Neural progenitor cell (in vitro differentiated cells): Measurements from ENCODE around the gene TBC1D7.

DNA sequence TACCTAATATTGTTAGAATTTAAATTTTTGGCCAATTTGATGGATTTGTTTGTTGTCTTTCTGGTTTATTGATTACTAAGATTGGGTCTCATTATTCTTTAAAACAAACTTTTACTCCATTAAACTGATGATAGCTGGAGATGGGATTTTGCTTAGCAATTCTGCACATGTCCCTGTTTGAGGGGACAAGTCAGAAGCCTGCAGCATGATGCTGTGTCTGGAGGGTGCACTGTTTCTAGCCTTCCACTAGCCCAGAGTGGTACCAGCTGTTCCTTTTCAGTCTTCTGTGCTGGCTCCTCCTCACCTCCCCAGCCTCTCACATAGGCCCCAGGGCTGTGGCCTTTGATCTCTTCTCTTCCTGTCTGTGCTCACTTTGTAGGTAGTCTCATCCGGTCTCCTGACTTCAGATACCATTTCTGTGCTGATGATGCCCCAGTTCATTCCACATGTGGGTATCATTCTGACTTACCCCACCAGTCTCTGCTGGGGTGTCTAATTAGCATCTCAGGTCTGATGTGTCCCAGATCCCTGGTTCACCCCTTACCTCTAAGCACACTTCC is 126.2 kb downstream of the HIVEP1 start:
- RAMPAGE, long total RNA = no peak

- RAMPAGE, long total RNA = no peak
Measured at GRCh38 chr6:12310925-12311585, 20.9 kb downstream of the EDN1 start.

DNA sequence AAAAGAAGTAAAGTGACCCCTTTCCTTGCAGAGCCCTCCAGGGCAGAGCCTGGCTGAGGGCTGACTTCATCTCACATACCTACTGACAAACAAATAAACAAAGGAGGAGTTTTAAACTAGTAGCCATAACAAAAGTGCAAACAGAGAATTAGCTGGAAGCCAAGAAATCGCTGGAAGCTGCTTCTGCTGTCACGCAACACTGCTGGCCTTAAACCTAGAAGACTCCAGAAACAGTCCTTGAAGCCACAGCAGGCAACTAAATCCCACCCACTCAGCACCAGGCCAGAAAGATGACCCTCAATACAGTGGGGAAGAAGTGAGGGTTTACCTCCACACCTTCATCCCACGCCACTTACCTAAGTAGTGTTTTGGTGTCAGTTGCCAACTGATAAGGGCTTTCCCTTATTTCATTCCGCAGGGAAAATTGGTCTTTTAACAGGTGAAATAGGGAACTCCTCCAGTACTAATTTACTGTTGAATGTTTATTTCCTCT is 46.1 kb downstream of the EDN1 start:
- RAMPAGE, long total RNA = no peak

GRCh38 chr6:12364200-12364628 is 74.1 kb downstream of the EDN1 start:
- RAMPAGE, long total RNA = no peak

GRCh38 chr6:12422724-12423249 is 132.6 kb downstream of the EDN1 start:
- RAMPAGE, long total RNA = no peak

DNA sequence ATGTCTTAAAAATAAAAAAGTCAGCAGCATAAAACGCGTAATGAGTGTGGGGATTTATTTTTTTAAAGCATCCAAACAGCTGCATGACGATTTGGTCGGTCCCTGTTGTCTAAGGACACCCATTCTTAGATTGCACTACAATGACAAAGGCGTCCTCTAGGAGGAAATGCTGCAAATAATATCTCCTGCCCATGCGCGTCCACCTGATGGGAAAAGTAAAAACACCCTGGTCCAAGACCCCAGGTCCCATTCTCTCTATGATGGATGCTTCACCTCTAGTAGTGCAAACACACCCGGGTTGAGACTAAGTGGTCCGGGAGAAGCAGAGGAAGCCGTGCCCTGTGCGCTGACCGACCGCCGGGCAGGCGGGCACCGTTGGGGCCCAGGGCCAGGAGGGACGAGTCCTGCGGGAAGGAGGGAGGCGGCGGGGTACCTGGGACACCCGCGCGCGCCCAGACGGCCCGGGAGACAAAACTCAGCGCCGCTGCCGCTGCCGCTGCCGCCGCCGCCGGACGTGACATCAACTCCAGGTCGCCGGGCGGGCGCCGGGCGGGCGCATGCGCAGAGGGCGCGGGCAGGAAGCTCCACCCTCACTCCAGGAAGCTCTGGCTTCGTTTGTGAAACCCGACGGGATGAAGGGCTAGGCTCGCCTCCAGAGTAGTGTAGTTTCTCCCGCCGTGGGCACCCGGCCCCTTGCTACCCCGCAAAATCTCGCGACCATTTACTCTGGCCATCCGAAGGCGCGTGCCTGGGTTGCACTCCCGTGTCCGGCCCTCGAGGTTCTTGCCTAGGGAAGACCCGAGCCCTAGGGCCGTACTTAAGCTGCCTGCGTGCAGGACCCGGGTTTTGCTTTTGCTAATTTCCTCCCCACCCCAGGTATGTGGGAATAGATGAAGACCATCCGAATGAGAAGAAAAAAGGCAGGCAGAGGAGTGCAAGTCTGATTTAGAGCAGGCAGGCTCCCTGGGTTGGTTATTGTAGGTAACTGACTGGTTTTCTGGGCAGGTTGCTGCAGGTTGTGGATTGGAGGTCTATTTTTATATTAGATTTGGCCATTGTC is at the start of gene TBC1D7:
TBC1D7 (minus strand) TSS at position 515 of the 1,060 bp plus-strand sequence.
- RAMPAGE, long total RNA = no peak

DNA sequence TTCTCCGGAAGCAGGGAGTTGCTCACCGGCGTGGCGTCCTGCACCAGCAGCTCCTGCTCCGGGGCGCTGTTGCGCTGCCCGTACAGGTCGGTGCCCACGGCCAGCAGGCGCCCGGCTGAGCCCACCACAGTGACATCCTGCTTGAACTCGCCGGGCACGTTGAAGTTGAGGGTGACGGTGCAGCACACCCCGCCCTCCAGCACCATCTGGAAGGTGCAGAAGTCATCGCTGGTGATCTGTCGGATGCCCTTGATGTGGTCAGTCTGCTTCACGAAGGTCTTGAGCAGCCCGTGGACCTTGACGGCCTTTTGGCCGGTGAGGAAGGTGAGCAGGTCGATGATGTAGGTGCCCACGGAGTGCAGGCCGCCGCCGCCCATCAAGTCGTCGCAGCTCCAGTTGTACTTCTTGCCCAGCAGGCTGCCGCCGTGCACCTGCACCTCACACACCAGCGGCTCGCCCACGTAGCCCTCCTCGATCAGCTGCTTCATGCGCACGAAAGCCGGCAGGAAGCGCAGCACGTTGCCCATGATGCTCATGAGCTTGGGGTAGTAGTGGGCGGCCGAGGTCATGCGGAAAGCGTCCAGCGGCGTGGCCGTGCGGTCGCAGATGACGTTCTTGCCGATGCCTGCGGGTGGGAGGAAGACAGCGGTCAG is 36.8 kb upstream of the TBC1D7 start:
- RAMPAGE, long total RNA = no peak

- RAMPAGE, long total RNA = no peak
Measured at GRCh38 chr6:13425512-13425855, 61.9 kb downstream of the GFOD1 start.

DNA sequence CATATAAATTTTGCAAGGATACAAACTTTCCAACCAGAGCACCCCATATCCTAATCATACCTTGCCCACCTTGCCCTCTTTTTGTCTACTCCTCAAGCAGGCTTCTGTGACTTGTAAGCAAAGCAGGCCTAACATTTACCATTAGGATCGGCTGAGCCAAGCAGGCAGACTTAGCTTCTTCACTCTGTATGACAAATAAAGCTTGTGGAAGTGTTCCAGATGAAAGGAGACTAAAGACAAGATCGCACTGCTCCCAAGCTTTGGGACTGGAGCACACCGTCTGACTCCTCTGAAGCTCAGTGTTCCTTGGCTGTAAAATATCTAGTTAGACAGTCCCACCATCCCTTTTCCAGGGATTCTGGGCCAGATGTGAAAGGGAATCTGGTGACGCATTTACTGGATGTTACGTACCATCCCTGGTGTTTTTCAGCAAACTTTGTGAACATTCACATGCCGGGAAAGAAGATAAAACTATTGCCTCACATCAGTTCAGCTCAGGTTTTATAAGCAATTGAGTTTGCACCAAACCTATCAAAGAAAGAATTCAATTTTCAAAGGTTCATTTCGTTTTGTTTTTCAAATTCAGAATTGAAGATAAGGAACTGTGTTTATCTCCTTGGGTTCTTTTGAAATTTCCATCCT is 34.7 kb downstream of the GFOD1 start:
- RAMPAGE, long total RNA = no peak

DNA sequence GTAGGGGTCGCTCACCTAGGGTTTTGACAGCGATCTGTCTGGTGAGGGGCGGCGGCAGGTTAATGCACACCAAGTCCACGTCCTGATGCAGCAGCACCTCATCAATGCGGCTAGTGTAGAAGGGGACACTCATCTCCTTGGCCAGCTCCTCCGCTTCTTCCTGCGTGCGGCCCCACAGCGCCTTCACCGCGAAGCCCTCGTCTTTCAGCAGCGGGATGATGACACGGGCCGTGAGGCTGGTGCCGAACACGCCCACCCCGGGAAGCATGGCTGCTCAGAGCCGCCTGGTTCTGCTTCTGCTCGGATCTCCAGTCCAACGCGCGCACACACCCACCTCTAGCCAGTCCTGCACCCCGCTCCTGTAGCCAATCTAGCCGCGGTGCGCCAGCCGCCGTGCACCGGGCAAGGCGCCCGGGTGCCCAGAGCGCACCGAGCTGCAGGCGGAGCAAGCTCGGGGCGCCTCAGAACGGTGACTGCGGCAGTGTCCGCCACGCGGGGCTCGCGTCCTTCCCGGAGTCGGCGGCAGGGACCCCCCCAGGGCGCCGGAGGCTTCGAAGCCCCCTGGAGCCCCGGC is 690 bp downstream of the GFOD1 start:
- RAMPAGE, long total RNA = no peak

GRCh38 chr6:13527684-13527984 is 40.2 kb upstream of the GFOD1 start:
- RAMPAGE, long total RNA = no peak

DNA sequence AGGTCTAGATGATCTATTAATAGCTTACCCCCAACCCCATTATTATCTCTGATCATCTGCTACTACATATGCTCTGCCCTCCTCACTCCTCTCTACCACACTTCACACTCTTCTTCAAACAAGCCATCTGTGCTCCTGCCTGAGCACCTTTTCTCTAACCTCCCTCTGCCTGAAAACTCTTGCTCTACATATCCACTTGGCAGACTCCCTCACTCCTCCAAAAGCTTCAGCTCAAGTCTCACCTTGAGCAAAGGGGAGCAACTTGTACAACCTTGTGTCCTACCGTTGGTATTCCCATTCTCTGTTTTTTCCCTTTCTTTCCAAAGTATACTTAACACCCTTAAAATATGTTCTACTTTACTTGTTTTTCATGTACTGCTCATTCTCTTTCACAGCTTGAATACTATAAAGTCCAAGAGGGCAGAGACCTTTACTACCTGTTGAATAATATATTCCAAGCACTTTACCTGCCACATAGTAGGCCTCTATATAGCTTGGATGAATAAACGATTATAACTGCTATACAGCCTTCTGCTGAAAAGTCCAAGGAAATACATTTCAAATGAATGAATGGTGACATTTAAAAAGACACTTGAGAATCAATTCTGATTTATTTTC is 36.8 kb downstream of the NOL7 start:
- RAMPAGE, long total RNA = no peak

DNA sequence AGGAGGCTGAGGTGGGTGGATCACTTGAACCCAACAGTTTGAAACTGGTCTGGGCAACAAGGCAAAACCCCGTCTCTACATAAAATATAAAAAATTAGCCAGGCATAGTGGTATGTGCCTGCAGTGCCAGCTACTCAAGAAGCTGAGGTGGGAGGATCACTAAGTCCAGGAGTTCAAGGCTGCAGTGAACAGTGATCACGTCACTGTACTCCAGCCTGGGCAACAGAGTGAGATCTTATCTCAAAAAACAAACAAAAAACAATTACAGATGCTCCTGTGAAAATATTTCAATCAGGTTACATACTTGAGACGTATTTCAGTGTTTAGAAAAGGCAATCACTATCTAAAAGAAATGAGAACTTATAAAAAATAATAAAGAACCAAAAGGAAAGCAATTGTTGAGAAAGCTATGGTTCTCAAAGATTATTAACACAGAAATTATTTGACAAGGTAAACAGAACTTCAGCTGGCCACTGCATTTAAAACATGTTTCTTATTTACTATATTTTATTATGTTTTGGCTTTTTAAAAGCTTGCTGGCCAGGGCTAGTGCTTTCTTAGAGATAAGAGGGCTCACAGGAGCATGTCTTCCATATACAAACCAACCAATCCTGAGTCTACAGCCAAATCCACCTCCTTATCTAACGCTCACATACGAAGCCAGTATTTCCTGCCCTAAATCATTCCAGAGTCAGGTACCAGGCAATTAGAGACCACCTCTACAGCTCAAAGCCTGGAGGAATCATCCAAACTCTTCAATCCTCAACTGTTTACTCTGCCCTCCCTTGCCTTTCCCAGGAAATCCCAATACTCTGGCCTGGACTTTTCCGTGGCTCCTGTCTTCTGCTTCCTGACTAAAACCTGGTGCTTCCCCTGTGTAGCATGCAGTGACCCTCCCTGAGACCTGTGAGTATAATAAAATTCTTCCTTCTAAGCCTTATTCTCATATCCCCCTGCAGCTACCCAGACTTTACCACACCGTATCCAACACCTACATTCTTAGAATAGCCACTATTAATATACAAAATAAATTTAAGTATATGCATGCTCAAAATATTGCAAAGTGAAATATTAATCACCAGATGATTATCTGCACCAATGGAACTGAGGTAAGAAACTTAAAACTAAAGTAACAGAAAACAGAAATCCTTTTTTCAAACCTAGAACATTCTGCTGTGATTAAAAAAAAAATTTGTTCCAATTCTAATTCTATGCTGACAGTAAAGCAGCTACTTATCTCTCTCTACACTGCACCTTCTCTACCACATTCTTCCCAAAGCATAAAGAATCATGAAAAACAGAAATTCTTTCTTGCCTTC is 33.3 kb downstream of the RANBP9 start:
- RAMPAGE, long total RNA = no peak

DNA sequence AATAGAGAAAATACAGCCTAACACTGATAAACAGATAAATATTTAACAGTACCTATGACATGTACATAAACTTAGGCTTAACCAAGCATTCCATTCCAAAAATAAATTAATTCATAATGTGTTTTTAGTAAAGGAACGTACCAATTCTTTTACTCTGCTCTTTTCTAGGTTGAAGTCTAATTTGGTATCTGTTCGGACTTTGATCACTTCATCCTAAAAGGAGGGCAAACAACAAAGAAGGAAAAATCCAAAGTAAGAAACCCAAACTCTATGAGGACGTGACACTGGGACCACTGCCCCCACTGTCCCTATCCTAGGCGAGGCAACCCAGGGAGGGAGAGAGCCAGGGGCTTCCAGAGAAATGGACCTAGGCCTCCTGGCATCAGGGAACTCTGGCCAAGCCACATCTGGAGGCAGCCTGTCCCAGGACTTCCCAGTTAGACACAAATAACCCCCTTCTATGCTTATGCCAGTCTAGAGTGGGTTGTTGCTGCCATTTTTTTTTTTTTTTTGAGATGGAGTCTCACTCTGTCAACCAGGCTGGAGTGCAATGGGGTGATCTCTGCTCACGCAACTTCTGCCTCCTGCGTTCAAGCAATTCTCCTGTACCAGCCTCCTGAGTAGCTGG is 15.6 kb downstream of the MCUR1 start:
- RAMPAGE, long total RNA = no peak

DNA sequence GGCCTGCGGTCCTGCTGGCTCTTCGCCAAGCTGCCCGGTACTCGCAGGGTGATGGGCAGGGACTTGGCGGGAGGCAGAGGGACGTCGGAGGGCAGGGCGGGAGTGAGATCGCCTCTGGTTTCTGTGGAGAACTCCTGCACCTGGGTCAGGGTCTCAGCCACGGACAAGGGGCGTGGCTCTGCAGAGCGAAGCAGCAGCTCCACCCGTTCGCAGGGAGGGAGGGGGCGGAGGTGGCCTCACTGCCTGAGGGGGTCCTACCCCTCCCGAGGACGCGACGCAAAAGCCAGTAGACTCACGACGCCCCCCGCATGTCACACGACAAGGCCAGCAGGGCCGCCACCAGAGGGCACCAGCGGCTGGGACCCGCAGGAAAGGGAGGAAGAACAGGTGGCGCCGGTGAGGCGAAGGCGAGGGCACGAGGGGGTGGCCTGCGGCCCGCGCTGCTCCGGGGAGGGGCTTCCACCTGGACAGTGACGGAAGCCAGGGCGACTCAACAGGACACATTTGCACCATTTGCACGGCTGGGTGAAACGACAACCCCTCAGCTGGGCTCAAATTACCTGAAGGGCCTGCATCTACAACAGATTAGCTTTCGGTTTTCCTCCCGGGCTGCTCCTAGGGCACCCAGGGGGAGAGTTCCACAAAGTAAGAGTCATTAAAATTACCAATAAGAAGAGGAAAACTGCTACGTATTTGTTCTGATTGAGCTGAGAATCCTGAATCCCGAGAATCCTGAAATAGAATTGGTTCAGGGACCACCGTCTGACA is 51.0 kb upstream of the RNF182 start:
- RAMPAGE, long total RNA = no peak

- RAMPAGE, long total RNA = no peak
Measured at GRCh38 chr6:14121728-14122812, 4.5 kb downstream of the CD83 start.

DNA sequence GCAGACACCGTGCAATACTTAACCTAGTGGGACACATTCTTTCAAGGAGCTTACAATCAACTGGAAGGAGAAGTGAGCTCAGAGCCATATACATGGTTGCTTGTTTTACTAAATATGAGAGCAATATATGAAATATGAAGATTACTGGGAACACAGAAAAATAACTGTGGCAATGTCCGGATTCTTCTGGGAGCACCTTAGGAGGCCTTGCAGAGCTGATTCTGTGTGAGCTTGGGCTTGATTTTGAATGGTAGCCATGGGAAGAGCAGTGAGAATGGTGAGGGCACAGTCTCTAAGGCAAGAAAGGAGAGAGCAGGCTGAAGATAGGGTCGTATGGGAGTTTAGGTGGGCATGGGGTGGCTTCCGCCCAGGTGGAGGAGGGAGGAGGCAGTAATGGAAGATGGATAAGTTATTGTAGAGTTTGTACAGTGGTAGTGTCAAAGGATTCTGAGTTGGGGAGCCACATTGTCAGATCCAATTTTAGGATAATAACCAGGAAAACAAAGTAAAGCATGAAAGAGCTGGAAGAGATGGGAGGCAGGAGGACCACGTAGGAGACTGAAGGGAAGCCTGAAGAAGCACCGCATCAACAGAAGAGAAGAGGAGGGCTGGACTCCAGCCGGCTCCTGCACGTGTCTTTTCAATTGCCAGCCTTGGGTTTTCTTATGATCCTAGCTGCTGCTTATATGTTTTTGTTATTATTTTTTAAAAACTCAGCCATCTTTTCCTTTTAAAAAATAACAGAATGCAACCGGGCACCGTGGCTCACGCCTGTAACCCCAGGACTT is 22.1 kb downstream of the CD83 start:
- RAMPAGE, long total RNA = no peak

- RAMPAGE, long total RNA = no peak
Measured at GRCh38 chr6:14153915-14154572, 36.5 kb downstream of the CD83 start.

DNA sequence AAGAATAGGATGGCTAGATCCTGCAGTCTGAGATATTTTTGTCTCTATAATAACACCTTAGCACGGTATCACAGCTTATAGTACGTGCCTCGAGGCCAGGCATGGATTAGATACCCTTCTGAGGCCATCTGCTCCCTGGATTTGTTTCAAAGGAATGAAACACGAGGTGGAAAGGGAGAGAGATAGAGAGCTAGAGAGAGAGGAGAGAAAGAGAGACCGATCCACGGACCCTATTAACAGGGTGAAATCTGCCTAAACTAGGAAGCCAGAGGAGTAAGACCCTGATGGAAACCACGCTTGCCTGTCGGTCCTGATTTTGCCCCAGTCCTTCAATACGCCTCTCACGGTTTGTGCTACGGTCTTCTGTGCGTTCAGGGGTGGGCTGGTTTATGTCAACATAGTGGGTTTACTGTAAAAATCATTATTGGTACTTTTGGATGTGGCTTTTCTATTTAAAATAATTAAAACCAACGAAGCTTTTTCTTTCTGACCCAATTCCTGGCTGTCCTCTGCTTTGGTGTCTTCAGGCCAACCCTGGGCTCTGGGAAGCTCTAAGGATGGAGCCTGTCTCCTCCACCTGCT is 92.6 kb downstream of the CD83 start:
- RAMPAGE, long total RNA = no peak

GRCh38 chr6:14223008-14223387 is 105.4 kb downstream of the CD83 start:
- RAMPAGE, long total RNA = no peak